SJSA1 (cell line): ENCODE data around the genes CHI3L2 and ATP5PB.

DNA sequence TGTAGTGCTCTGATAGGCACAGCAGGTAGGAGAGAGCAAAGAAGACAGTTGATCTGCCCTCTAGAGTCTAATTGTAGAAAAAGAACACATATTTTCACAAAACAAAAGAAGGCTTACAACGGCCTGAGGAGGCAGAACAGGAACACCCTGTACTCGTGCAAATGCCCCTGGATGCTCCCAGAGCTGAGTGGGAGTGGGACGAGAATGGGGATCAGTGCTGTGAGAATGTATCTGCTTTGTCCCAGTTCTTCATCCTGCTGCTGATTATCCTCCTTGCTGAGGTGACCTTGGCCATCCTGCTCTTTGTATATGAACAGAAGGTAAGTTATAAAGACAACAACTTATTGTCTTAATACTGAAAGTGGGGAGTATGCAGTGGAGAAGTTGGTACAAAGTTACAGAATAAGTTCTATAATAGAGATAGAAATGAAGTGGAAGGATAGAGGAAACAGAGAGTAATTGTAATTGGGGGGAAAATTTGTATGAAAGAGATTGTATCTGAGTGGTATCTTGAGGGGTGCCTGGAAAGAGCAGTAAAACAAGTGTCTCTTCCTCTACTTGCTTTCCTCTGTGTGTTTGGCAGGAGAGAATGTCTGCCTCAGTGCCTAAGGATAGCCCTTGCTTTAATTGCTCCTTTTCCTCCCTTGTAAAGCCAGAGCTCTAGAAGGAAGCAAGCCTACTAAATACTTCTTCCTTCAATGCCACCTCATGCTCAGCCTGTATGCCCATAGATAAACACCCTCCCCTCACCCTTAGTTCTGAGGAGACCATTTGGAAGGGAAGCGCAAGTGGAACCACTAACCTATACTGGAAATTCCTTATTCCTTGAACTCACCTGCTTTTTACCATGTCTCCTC, 21.4 kb downstream of the CD53 start:
- RAMPAGE, long total RNA = no peak

DNA sequence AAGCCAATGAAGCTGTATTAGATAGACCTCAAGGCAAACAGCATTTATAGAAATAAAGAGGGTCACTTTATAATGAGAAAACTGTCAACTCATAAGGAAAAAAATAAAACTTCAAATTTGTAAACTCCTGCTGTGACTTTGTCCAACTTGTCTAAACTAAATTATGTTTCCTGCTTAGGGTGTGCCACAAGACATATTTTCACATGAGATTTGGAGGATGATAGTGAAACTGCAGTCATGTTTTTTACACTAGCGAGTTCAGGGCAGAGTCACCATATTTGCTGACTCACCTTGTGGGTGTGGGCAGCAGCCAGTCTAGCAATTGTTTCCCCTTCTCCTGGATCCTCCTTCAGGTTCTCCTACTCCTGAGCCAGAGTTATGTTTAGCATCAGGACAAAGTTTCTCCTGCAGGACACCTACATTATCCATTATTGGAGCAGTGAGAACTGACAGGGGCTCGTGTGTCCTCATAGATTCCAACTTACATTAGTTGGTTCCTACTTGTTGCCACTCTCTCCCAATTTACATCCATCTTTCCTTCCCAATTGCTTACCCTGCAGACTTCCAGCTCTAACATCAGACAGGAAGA, 43.9 kb downstream of the CD53 start:
- RAMPAGE, long total RNA = no peak

GRCh38 chr1:110962794-110963173, 938 bp downstream of the LRIF1 start:
- RAMPAGE, long total RNA = no peak

GRCh38 chr1:111225547-111226458, 1.7 kb upstream of the CHI3L2 start:
- RAMPAGE, long total RNA = no peak

- RAMPAGE, long total RNA = no peak
These were observed at the start of gene CHI3L2 for GRCh38 chr1:111227292-111227944. Gene CHI3L2, plus strand, starts transcription at chr1:111227713.

DNA sequence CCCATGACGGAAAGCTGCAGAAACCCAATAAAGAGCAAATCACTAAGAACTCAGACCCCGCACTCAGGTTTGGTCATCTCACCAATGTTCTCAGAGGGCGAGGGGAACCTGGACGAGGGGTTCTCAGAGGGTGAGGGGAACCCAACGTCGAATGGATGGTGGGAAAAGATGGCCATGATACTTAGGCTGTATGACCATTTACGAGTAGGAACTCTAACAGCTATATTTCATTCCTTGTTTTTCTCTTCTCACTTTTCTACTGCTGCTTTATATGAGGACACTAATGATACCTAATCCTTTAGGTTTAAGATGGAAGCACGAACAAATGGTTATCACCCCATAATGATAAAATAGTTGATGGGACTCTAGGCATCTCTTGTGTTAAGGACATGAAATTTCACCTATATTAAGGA, 7.9 kb upstream of the OVGP1 start:
- RAMPAGE, long total RNA = no peak

GRCh38 chr1:111449378-111449624, at the start of gene ATP5PB:
Gene ATP5PB, plus strand, starts transcription at chr1:111449464.
- RAMPAGE, long total RNA = start-site peak on the plus strand at chr1:111449447-111449531, 3,037 and 1,588 reads in 2 replicates

- RAMPAGE, long total RNA = no peak
These were observed 11.9 kb downstream of the C1orf162 start for GRCh38 chr1:111485671-111486125.

- RAMPAGE, long total RNA = no peak
These were observed 21.7 kb downstream of the RAP1A start for GRCh38 chr1:111641302-111641686.

GRCh38 chr1:111947920-111948517, 41.4 kb downstream of the KCND3 start:
- RAMPAGE, long total RNA = no peak

GRCh38 chr1:111948553-111948960, 40.9 kb downstream of the KCND3 start:
- RAMPAGE, long total RNA = no peak

DNA sequence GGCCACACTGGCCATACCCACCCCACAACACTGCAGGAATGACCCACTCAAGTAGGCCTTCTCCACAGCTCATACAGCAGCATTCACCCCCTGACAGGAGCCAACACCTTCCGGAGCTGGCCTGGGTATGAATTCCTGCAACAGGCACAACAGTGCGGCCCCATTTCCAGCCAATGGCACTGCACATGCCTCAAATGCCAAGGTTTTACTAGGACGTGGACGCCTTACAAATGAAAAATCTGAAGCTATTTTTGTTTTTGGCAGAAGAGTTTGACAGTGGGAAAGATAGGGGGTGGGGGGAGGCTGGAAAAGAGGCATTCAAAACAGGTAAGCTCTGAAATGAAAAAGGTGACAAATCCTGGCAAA, 1.9 kb downstream of the KCND3 start:
- RAMPAGE, long total RNA = no peak

DNA sequence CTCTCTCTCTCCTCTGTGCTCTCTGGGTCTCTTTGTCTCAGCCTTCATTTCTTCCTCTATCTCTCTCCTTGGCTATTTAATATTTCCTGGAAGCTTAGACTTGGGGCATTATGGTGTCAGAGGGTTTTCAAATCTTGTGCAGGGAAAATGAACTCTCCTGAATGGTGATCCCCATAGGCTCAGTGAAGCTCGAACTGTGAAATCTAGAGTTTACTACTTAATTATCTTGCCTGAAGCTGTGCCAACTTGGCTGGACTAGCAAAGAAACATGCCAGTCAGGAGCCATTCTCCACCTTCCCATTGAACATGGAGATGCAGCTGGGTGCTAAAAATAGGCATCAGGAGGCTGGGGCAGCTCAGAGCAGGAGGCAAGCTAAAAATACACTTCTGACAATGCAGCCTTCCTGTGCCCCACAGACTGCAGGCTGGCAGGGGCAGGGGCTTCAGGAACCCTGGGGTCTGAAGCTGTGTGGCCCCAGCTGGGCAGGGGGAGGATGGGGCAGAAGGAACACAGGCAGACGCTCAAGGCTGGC, 155.2 kb upstream of the KCND3 start:
- RAMPAGE, long total RNA = no peak

- RAMPAGE, long total RNA = no peak
These were observed 131.4 kb upstream of the CTTNBP2NL start for GRCh38 chr1:112264644-112264941.

DNA sequence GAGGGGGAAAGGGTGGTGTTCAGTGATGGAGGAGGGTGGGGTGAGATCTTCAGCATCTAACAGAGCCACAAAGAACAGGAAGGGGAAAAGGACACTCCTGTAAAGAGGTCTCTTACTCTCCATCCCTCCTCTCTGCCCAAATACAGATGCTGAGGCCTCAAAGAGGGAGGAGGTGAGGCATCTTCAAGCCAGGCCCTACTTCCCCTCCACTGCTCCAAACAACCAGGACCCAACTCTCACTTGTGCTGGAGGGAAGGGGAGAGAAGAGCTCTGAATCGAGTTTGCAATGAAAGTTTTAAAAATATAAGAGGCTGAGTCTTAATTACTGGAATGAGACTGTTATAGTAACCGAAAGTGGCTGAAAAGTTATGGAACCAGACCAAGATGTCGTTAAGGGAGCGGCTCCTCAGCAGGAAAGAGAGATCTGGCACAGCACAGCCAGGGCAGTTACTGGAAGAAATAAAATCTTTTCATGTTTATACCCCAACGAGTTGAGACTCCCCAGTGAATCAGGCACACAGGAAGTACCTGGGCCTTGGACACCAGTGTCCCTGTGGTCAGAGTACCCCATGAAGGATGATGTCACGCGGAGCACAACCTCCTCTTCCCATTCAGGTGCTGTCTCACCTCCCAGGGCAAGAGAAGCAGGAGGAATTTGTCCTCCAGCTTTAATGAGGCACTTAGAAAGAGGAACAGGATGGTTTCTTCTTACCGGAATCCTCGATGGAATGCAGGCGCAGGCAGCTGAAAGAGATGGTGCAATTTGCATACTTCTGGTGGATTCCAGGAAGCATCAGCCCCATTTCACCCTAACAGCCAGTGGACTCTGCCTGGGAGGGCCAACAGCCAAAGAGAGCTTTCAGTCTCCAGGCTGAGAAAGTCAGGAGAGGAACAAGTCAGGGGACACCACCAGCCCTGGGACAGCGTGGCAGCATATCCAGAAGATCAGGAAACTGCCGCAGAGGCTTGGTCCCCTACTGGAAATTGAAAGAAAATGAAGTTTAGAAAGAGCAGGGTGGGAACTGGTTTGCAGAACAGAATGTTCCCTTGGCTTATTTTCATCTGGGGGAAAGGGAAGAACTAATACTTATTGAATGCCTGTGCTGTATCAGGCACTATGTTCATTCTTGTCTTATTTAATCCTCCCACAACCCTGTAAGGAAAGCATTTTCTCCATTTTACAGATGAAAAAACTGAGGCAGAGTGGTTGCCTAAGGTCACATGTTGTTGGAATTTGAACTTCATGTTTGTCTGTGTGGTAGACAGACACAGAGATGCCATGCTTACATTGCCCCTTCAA, 35.9 kb upstream of the CTTNBP2NL start:
- RAMPAGE, long total RNA = no peak

GRCh38 chr1:112388290-112388651, 7.7 kb upstream of the CTTNBP2NL start:
- RAMPAGE, long total RNA = no peak

DNA sequence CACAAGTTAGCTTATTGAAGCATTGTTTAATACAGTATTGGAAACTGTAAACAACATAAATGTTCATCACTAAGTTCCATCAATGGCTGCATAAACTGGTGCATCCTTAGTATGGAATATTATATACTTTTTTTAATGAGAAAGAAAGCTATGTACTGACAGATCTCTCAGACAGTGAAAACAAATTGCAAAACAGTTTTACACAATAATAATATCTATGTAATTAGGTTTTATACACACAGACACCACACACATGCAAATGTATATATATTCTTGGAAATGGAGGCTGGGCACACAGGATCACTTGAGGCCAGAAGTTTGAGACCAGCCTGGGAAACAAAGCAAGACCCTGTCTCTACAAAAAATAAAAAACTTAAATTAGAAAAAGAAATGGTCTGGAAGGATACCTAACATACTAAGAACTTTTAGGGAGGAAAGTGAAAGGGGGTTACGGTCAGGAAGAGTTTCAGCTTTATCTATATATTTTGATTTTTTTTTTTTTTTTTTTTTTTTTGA, 35.6 kb downstream of the CTTNBP2NL start:
- RAMPAGE, long total RNA = no peak

DNA sequence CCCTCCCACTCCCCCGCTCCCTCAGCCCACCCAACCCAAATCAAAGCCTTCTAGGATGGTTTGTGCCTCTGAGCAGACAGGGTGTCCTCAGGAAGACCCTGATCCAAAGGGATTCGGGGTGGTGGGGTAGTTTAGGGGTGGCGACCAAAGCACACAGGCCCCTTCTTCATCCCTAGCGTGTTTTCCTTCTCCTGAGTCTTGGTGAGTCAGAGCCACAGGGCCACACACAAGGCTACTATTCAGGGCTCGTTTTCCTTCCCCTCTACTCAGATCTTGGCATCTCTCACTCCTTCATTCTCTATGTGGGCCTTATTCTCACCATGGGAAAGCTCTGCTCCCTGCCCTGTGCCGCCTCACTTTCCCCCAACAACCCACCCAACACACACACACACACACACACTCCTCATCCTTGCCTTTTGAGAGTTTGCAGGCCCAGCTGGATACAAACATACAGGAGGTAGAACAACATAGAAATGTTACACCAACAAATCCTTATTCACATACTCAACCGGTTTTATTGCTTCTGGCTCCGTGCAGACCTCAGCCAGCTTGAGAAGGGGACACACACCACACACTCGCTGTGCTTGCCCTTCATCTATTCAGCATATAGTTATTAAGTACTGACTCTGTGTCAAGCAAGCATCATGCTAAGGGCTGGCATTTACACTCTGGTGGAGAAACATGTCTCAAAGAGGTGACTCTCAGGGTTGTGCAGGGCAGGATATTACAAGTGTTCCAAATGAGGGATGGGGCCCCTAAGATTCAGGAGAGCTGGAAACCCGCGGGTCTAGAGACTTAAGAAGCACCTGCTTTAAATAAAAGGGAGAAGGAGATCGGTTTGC, 43.5 kb upstream of the WNT2B start:
- RAMPAGE, long total RNA = no peak

DNA sequence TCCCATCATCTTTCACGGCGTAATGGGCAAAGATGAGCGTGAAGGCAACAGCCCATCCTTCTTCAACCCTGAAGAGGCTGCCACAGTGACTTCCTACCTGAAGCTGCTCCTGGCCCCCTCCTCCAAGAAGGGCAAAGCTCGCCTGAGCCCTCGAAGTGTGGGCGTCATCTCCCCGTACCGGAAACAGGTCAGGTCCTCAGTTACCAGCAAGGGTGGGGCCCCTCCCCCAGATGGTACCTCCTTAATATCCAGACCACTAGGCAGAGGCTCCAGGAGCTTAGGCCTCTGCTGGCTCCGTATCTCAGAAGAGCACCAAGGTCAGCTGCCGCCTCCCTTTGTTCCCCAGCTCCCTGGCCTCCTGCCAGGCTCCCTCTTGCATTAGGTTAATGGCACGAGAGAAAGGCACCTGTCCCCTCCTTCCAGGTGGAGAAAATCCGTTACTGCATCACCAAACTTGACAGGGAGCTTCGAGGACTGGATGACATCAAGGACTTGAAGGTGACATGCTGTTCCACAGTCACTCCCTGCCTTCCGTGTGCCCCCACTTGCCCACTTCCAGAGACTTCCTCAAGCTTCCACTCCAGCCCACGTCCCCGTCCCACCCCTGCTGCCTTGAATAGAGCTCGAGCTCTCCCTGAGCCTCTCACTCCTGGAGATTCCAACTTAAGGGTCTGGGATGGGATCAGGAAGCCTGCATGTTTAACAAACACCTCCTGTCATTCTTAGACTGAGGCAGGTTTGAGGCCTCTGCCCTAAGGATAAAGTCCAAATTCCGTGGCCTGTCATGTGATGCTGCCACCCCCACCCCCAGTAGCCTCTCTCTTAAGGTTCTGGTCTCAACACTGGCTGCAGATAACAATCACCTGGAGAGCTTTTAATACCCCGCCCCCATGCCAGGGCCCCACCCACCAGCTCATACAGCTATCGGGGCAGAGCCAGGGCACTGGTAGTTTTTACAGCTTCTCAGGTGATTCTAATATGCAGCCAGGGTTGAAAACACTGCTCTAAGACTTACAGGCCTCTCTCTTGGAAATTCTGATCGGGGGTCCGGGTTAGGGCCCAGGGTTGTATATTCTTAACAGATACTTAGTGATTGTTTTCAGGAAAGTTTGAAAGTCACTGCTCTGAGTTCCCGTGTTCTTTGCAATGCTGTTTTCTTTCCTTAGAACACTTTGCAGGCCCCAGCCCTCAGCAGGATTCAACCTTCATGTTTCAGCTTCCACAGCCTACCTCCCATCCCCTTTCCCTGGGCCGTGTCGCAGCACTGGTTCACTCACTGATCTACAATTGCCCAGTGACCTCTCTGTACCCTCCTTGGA, 8.2 kb downstream of the RHOC start:
- RAMPAGE, long total RNA = no peak

DNA sequence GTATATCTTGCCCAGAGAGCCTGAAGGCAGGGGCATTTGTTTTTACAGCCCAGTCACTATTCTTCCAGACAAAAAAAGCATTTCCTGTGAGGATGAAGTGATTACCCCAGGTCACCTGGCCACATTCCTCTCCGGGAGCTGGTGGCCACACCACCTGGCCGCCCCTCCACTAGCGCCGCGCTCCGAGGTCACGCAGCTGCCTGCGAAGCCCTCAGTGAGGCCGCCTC, 106.7 kb downstream of the SLC16A1 start:
- RAMPAGE, long total RNA = no peak